ENCODE measurements around the gene TMEM19.

GRCh38 chr12:70550020-70550597, 87.1 kb downstream of the PTPRB start:
- RRBS: no CpG with 5 or more reads among the region's 9 CpGs

DNA sequence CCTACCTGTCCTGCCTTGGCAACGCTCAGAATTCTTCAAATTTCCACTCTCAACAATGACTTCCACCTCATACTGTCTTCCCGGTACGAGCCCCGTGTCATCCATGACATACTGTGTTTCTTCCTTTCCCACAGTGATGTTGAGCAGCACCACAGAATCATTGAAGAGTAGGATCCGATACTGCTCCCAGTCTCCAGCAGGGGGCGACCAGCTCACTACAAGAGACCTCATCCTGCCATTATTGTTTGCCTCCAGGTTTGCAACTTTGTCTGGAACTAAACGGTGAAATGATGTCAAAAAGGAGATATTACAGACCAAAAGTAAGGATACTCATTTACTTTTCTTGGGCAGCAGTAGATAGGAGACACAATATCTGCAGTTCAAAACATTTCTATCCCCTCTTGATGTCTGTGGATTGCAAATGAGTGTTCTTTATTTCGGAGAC, 47.2 kb downstream of the PTPRB start:
- RRBS: no CpG with 5 or more reads among the region's 8 CpGs

DNA sequence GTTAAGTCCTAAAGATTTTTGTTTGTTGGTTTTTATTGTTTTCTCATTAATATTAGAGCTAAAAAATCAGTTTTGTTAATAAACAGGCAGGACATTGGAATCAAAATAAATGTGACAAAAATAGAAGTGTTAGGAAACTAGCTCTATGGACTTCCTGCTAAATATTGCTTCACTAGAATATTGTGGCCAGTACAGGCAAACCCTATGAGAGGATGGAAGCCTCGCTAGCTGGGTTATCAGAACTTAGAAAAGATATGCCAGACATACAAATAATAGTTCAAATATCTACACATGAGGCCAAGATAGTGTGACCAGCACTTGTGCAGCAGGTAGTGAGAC, 16.6 kb downstream of the TSPAN8 start:
- RRBS: no CpG with 5 or more reads among the region's 1 CpG

DNA sequence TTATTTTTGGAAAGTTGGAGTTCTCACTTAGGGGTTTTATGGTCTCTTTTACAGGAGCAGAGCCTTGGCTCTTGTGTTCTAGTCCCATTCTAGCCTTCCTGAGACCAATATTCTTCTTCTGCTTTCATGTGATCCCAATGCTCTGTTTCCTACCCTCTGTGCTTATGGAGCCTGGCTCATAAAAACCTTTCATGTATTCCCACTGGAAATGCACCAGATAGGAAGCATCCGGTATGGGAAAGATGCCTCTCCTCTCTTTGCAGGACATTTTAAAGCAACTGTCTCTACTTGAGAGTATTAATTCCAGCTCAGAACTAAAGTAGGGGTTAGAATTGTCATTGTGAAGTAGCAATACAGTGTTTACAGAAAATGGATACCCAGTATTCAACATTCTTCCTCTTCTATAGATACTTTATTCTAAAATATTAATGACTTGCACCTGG, 4.1 kb upstream of the TSPAN8 start:
- RRBS: no CpG with 5 or more reads among the region's 1 CpG

GRCh38 chr12:71163193-71163801, 5.5 kb upstream of the TSPAN8 start:
- RRBS: no CpG with 5 or more reads among the region's 6 CpGs

DNA sequence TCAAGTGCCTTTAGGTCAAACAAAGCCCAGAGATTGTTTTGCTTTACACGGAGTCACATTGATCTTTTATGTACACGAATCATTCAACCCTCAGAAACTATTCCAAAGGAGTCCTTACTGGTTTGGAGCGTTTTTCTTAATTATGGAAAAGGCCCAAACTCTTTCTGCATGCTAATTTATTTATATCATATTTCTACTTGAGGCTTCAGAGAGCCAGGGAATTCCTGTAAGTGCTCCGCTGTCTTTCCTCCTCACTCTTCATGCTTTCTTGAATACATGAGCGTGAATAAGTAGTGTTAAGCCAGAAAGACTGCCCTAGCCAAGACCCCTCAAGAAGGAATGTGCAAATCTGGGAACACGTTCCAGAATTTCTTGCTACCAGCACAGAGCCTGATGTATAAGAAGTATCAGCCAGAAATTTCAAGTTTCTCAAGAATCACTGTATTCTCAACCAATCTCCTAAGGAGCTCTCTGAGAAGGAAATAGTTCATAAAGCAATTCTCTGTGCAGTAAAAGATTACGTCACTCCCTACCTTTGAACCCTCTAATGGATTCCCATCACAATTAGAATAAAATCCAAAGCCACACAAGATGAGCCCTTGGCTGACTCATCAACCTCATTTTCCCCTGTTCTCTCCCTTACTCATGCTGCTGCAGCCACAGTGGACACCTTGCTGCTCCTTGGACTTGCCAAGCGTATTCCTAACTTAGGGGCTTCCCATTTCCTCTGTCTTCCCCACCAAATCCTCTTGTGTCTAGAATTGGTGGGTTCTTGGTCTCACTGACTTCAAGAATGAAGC, 6.8 kb upstream of the TSPAN8 start:
- RRBS: no CpG with 5 or more reads among the region's 8 CpGs

DNA sequence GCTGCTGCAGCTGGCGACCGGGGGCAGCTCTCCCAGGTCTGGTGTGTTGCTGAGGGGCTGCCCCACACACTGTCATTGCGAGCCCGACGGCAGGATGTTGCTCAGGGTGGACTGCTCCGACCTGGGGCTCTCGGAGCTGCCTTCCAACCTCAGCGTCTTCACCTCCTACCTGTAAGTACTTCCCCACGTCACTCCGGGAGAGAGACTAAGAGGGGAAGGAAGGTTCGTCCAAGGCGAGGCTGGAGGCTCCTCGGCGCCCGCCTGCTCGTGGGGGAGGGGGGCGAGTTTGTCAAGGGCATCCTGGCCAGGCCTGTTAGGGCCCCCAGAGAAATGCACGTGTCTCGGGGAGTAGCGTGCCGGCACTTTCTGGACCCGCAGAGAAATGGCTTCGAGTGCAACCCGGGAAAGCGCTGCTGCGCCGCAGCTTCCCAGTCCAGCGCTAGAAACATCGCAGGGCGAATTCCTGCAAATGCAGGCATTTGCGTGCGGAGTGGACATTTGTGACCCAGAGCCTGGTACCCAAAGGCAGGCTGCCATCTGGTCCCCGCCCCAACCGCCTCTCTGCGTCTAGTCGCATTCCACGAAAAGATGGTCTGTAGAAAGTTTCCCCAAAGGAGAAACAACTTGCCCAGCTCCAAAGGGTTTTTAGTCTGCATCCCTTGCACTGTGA, 659 bp downstream of the LGR5 start:
- RRBS: under 1% methylated on average over 5 of the region's 37 CpGs

DNA sequence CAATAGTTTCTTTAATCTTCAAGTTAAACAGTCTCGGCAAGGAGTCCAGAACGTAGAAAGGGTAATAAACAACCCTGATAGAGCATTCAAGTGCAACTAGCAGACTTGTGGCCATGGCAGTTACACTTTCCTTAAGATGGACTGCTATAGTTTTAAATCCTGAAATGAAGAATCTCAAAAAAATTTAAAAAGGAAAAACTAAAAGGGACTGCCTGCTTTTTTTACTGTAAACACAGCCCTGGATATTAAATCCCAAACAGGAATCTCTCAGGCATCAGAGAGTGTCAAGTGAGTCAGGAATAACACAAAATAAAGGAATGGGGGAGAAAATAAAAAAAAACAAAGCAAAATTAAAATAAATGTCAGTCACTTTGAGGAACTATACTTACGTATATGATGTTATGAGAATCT, 53.9 kb downstream of the ZFC3H1 start:
- RRBS: no CpG with 5 or more reads among the region's 3 CpGs

GRCh38 chr12:71632653-71633557, 30.7 kb downstream of the ZFC3H1 start:
- RRBS: no CpG with 5 or more reads among the region's 6 CpGs

GRCh38 chr12:71635381-71635677, 28.3 kb downstream of the ZFC3H1 start:
- RRBS: no CpG with 5 or more reads among the region's 2 CpGs

DNA sequence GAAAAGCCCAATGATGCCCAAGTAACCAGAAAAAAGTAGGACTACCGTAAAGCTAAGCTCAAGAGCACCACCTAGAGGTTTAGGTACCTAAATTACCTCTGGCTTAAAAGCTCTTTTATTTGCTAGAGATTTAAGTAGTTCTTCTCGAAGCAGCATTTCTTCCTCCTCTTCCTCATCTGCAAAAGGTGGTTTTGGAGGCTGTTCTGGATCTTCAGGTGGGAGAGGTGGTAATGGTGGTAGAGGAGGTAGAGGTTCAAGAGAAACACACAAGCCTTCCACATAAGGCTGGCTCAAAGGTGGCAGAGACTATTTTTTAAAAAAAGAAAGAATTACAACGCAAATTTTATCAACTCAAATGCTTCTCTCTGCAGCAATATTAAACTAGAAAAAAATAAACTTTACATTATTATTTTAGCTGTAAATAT, 26.9 kb downstream of the ZFC3H1 start:
- RRBS: no CpG with 5 or more reads among the region's 3 CpGs

DNA sequence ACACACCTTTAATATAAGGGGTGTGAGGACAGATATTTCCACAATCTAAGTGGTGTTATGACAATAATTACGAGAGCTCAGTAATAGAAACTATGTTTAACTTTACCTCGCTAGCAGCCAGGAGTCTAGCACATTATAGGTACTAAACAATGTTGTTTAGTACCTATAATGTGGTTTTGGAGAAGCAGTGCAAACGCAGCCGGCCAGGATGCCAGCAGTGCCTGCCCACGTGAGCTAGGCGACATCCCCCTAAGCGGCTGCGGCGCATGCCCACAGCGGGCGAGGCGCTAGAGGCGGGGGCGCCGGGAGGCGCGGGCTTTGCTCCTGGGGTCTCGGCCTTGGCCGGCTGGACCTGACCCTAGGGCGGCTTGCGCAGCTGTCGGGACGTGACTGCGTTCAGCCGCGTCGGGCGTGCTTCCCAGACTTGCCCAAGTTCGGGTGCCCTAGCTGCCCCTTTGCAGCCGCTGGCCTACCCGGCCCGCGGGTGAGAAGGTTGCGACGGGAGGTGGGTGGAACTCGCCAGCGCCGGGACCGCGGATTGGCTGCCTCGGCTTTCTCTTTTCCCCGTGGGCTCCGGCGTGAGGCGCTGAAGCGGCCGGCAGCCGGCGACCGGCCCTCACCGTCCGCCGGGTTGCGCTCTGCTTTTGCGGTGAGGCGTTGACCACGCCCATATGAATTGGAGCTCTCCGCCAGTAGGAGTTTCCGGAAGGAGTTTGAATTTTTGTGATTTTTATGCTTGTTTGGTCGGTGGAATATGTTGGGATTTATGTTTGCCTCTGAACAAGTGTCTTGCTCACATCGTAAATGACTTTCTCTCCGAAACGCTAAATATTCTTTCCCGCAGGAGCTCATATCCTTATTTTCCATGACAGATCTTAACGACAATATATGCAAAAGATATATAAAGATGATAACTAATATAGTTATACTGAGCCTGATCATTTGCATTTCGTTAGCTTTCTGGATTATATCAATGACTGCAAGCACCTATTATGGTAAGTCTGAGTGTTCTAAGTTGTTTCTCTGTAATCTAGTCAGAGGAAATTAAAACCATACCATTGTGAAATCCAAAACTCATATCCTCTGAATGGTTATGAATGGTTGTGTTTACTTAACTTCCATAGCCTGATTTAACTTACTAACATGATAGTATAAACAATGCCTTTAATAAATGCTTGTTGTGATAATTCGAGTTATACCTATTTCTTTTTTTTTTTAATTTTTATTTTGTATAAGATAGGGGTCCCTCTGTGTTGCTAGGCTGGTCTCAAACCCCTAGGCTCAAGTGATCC, at the start of gene TMEM19:
Gene TMEM19 (plus strand): TSS at position 267 of the 1,292 bp plus-strand sequence.
- RRBS: 2% methylated on average over 24 of the region's 67 CpGs

GRCh38 chr12:71778312-71779123, 23.9 kb downstream of the RAB21 start:
- RRBS: no CpG with 5 or more reads among the region's 6 CpGs

DNA sequence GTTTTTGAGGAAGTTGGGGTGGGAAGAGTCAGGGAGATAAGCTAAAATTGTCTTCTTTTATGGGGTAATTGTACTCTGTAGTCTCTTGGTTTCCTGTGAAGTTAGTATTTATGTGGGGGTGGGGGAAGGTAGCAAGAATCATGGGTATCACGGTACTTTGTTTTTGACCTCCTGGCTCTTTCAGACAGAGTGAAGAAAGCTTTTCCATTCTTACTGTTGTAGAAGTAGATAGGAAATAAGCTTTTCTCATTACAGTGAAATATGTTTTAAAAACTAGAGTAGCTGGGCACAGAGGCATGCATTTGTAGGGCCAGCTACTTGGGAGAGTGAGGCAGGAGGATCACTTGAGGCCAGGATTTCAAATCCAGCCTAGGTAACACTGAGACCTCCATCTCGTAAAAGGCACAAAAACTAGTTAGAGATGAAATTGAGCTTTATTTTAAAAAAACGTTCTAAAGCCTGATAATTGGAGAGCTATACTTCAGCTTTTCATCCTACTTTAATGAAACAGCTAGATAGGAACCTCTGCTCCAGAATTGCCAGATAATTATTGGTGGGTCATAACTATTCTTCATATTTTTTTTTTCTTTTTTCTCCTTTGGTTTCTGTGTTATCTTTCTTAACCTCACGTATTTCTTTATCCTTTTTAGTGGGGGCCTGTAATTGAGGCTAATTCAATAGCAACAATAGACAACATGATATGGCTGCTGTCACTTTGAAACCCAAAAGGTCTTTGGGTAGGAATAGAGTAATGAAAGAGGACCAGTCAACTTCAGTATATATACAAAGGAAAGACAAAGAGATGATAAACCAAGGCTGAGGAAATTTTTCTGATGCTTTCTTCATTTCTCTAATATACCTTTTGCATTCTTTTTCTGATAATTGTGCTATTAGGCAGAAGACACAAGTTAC, 33.3 kb downstream of the RAB21 start:
- RRBS: no CpG with 5 or more reads among the region's 4 CpGs

- RRBS: no CpG with 5 or more reads among the region's 1 CpG
Observed at GRCh38 chr12:71892981-71893633, 45.5 kb upstream of the TPH2 start.

- RRBS: 2% methylated on average over 25 of the region's 47 CpGs
Observed at GRCh38 chr12:72273282-72273895, 1.2 kb downstream of the TRHDE start.

DNA sequence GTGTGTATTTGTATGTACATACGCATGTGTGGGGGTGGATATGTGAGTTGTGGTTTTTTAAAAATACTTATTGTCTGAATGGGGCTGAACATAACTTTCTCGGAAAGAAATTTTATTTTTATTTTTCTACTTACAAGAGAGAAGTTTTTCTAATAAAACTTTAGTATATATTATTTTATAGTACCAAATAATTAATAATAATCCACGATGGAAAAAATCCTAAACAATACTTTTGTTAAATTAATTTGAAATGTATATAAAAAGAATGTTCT, 245.5 kb downstream of the KCNC2 start:
- RRBS: no CpG with 5 or more reads among the region's 3 CpGs

- RRBS: no CpG with 5 or more reads among the region's 4 CpGs
Observed at GRCh38 chr12:75481792-75482348, 1.3 kb downstream of the GLIPR1 start.

Data from cardiac fibroblast (primary cell).